ENCODE results near the gene NIT2.

- PRO-cap = no peak
- RAMPAGE, long total RNA, 4 experiments = no peak in any of the 4 experiments
Measured at GRCh38 chr3:98521274-98521847, 1.3 kb downstream of the CLDND1 start.

DNA sequence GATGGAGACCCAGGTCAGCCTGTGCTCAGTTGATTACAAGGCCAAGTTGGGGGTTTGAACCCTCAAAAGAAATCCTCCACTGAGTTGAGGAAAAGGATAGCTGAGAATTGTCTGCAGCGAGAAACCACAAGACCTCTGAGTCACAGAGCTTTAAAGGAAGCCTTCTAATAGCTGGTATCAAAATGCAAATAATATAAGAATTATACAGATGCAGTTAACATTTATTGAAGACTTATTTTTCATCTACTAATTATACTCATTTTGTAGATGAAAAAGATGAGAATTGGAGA, 30.5 kb downstream of the GPR15 start:
- PRO-cap = no peak
- RAMPAGE, long total RNA, 4 experiments = no peak in any of the 4 experiments

DNA sequence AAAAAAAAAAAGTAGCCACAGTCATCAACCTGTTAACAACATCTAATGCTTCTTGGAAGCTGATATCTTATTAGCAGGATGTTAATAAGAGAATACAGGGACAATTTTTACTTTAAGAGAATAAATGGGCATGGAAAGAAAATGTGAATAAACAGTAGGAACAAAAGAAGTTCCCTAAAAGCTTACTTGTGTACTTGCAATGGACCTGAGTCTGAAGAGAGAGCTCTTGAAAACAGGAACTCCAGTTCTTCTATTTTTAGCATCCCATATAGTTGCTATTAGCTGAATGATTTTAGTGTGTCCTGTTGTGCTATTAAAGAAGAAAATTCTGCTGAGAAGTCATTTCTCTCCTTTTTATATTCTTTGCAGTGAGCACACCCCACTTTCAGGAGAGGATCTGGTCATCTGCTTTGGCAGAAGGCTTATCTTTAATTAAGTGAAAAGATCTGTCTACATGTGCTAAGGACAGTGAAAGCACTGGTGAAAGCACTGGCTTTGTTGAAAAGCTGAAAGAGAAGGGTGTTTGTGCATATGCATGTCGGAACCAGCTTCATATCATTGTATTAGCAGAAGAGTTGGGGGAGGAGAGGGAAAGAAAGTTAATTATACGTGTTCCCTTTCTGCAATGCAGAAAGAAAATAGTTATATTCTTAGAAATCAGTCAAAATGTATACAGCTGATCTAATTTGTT, 1.4 kb upstream of the ST3GAL6 start:
- PRO-cap = no peak
- RAMPAGE, long total RNA, 4 experiments = no peak in any of the 4 experiments

DNA sequence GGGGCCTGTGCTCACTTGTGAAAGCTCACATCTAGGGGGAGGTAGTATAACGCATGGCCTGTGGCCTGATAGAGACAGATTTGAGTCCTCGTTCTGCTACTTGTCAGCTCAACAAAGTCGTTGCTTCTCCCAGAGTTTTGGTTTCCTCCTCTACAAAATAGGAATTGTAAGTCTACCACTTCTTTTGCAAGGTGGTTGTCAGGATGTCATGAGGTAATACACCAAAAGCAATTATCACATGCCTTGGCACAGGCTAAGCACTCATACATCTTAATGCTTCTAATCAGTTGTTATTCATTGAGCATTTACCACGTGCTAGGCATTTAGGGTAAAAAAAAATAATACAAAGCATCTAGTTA, 1.4 kb downstream of the ST3GAL6 start:
- PRO-cap = no peak
- RAMPAGE, long total RNA, 4 experiments = no peak in any of the 4 experiments

- PRO-cap = no peak
- RAMPAGE, long total RNA, 4 experiments = no peak in any of the 4 experiments
Measured at GRCh38 chr3:98786042-98786801, 23.1 kb downstream of the ST3GAL6 start.

- PRO-cap = no peak
- RAMPAGE, long total RNA, 4 experiments = no peak in any of the 4 experiments
Measured at GRCh38 chr3:99640145-99640862, 1.9 kb downstream of the COL8A1 start.

DNA sequence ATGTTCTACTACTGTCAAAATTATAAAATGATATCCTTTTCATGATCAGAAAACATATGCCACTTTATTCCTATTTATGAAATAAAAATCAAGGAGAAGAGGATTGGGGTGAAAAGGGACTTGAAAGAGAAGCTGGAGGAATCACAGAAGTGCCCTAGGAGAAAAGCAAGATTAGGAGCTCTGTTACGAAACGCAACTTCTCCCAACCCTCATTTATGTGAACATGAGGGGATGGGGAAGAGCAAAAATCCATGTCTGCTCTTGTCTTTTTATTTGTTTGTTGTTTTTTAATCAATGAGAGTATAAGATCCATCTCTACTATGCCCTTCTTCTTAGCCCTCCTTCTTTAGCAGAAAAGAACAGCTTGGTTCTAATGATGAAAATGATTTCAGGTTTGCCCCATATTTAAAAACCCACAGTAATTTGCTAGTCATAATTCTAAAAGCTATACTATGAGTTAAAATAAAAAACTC, 2.7 kb downstream of the COL8A1 start:
- PRO-cap = no peak
- RAMPAGE, long total RNA, 4 experiments = no peak in any of the 4 experiments

- PRO-cap = no peak
- RAMPAGE, long total RNA, 4 experiments = no peak in any of the 4 experiments
Measured at GRCh38 chr3:99789168-99789589, 28.5 kb upstream of the CMSS1 start.

DNA sequence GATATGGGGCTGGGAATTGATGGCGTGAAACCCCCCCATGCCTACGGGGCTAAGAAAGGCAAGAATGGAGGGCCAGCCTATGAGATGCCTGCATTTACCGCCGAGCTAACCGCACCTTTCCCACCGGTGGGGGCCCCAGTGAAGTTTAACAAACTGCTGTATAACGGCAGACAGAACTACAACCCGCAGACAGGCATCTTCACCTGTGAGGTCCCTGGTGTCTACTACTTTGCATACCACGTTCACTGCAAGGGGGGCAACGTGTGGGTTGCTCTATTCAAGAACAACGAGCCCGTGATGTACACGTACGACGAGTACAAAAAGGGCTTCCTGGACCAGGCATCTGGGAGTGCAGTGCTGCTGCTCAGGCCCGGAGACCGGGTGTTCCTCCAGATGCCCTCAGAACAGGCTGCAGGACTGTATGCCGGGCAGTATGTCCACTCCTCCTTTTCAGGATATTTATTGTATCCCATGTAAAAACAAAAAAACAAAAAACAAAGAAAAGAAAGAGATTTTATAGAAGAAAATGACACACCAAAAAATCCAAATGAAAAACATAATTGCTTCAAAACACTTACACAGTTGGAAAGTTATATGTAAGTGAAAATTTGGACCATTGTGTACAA, 21.9 kb upstream of the CMSS1 start:
- PRO-cap = no peak
- RAMPAGE, long total RNA, 4 experiments = no peak in any of the 4 experiments

DNA sequence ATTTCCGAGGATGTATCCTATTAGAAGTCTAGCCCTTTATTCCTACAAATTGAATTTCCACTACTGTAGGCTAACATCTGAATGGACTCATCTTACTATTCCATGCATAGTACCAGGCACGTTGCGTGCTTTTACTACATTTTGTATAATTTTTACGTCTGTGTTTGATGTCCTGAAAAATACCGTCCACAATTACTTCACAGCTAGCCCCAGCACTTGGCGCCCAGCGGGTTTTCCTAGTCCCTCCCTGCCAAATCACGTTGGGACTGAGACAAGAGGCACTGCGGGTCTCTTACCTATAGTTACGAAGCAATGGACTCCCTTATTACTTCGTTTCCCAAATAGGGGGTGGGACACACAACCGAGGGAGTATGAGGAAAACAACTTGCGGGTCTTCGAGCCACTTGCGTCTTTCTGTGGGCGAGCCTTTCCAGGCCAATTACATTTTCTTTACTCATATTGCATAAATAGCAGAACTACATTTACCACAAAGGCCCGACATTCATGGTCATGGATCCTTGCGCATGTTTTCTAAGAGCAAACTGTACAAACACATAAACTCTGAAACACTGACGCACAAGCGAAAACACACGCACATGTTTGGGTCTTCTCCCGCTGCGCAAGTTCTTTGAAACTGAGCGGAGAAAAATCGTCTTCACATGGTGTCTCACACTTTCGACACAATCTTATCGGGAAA, 570 bp upstream of the CMSS1 start:
- PRO-cap = unidirectional peak, minus-strand start at position 416 of the sequence; bidirectional peak, plus-strand start outside the sequence, minus-strand start at position 630 of the sequence
- RAMPAGE, long total RNA, 4 experiments = no peak in any of the 4 experiments

DNA sequence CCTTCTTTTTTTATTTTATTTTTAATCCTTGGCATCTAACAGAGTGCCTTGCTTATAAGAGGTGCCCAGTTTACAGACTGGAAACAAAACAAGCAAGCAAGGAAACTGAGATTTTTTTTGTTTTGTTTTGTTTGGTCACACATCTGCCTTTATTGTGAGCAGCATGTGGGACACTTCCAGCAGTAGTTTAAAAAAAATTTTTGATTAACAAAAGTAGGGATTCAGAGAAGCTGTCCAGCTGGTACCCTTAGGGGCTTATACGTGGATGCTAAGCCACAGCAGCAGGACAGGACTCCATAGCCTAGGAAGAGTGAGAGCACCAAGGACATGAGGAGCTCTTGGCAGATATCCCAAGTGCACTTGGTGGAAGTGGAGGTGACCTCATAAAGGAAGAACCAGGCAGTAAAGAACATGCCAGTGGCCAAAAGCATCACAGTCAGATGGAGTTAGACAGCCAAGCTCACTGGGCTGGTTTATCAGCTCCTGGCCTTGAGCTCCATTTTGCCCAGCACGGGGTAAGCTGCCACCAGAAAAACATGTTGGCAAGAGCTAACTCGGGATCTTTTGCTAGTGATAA, 107.8 kb downstream of the CMSS1 start:
- PRO-cap = unidirectional peak, plus-strand start at position 439 of the sequence
- RAMPAGE, long total RNA, 4 experiments = start-site peak on the plus strand in 1 of 4 experiments, centred at position 271 of the sequence, 6 reads per replicate

DNA sequence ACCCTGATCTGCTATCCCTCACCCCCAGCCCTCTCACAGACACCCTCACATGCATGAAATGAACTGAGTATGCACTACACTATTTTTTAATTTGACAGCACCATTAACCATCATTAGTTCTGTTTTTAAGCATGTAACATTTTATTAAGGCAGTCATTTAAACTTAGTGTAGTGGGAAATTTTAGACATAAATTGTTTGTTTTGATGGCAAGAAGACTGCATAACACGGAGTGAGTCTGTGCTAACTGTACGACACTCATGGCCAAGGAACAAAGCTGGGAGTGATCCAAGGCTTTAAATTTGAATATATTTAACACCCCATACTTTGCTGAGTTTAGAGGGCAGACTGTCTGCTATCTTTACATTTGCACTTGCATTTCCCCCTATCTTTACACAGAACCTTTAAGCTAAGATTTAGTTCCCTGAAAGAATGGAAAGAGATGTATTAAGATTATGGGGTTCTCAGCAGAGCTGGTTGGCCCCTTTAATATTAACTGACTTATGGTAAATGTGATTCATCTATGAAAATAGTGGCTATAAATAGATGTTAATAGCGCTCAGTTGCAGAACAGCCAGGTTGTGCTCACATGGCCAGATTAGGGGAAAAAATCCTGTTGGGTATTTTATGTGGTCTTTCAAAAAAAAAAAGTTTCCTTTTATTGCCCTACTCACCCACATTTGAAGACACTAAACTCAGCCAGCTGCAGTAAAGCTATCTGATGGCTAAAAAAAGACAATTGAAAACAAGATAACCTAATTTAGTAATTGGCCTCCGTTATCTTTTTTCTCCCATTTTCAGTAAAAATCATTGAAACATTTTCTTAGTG, 120.7 kb downstream of the CMSS1 start:
- PRO-cap = no peak
- RAMPAGE, long total RNA, 4 experiments = no peak in any of the 4 experiments

GRCh38 chr3:100124357-100124970, 10.2 kb upstream of the FILIP1L start:
- PRO-cap = no peak
- RAMPAGE, long total RNA, 4 experiments = no peak in any of the 4 experiments

DNA sequence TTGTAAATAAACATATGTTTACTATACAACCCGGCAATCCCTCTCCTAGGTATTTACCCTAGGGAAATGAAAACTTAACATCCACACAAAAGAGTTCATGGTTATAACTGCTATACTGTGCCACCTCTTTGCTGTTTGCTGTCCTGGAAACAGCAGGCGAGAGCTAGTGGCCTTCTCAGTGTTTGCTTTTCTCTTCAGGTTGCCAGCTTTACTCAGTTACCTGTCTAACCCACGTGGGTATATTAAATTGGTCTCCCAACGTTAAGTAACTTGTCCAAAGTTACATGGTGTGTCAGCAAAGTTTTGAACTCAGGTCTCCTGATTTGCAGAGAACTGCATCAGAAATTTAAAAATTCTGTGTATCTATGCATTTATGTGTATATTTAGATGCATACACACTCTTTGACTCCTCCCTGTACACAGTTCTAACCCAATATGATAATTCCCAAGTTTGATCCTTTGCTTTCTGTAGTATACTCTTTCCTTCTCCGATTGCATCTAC, 4.4 kb upstream of the NIT2 start:
- PRO-cap = no peak
- RAMPAGE, long total RNA, 4 experiments = no peak in any of the 4 experiments

DNA sequence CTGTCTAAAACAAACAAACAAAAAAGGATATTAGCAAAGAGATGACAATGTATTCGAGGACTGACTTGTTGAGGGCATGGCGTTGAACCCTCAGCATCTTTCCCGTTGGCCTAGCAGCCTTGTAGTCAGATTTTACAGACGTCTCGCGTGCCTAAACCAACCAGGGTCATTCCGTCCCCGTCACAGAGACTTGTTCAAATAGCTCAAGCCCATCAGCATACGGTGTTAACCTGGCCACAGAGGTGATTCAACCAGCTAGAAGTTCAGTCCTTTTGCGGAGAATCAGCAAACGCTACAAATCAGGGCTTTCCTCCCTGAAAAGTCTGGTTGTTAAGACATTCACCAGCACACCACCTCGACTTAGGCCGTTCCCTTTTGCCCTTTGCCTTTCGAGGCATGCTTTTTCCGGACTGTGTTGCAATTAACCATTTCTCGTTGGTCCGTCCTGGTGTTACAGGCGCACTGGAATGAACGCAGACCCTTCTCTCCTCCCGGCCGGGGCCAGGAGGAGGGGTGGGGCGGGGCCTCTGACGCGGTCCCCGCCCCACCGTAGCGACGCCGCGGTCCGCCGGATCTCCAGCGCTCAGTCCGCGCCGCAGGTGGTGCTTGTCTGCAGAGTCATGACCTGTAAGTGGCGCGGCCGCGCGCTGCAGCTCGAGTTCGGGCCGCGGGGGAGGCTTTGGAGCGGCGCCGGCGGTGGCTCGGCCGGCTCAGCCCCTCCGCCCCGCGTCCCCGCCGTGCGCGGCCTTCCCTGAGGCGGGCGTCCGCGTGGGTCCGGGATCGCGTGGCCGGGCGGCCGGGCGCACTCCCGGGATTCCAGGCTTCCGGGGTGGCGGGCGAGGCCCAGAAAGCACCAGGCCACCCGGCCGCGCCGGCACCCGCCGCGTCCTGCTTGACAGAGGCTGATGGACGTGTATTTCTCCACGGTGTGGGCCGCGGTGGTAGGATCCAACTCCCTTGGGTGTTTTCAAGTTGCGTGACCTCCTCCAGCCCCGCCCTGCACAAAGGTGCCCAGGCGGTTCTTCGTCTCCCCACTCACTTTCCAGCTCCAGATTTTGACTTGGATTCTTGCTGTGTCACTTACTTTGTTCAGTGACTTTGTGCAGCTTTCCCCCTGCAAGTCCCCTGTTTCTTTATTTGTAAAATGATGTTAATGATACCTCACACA, at the start of gene NIT2:
Gene NIT2, plus strand, starts transcription at position 586 of the 1,168 bp plus-strand sequence.
- PRO-cap = bidirectional peak, plus-strand start at position 586 of the sequence, minus-strand start at position 486 of the sequence; unidirectional peak, minus-strand start at position 890 of the sequence
- RAMPAGE, long total RNA, 4 experiments = start-site peak on the plus strand in 2 of 4 experiments, centred at positions 570 to 572 of the sequence, 166 to 287 reads per replicate

DNA sequence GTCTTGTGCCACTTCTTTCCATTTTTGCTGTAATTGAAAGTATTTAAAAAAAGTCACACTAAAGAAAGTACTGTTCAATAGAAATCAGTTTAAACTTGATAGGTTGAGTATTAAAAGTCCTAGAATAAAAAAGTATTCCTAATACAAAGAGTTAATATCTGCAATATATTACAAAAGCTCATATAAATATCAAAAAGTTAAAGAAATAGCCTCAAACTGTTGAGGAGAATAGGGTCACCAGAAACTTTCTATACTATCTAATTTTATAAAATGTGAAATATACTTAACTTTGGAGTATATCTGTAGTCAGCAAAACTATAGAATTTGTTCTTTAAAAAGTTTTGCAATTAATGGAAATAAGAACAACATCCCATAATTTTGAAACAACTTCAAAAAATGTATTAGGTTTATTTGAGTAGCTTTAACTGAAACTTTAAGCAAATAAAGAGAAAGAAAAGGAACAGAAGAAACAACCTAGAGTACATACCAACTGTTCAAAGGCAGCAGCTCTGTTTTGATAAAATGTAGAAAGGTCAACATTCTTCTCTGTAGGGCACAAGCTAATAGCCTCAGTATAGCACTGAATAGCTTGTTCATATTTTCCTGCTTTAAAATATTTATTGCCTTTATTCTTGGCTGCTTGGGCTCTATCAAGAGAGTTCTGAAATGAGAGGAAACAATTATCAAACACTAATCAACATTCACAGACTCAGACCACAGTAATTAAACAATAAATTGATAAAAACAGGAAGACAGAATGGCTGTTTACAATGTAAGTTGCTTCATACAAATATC, 14.4 kb downstream of the TOMM70 start:
- PRO-cap = no peak
- RAMPAGE, long total RNA, 4 experiments = no peak in any of the 4 experiments

DNA sequence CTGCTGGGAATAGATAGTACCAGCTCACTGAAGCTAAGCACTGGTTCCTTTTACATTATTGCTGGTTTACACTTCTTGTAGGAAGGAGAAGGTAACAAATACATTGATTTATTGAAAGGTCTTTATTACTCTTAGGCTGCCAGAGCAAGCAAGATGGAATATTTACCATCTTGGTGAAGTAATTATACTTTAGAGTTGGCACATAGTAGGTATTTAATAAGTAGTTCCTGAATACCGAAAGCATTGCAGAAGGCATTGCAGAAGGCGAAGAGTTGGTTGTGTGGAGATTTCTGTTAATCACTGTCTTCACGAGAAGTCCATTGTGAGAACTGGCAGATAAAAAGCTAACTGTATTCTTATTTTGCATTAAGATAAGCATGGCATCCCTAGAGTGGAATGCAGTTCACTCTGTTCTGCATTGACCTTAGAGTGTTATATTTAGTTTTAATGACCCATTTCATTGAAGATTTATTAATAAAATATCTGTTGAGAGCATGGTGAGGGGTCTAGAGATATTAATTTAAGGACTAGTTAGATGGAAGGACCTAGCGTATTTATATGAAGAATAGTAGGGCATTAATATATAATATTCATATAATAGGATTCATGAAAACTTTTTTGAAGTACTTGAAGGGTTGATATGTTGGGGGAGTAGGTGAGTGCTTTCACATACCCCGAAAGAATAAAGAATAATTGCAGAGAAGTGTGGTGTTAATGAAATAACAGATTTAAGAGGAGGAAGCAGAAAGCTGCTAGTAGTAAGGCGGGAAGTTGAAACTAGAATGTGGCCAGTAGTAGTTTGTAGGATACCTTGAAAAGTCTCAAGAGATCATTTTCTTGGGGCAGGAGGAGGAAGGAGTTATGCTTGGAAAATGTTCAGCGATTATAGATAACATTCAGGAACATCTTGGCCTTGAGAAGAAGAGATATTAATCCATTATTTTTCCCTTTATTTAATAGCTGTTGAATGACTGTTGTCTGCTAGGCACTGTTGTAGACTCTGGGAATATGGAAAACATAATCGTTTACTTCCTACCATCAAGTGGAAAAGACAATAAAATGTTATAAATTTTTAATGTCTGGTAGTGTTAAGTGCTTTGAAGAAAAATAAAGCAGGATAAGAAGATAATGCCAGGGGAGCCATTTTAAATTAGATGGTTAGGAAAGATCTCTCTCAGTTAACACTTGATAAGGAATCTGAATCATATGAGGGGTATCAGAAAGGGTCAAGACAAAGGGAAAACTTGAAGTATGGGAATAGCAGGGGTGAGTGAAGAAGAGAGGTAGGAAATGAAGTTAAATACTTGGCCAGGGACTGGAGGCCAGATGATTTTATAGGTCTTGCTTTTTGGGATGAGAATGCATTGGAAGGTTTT, 2.9 kb downstream of the TFG start:
- PRO-cap = no peak
- RAMPAGE, long total RNA, 4 experiments = start-site peak on the plus strand in 1 of 4 experiments, centred at positions 505 to 922 of the sequence, 19 to 23 reads per replicate

DNA sequence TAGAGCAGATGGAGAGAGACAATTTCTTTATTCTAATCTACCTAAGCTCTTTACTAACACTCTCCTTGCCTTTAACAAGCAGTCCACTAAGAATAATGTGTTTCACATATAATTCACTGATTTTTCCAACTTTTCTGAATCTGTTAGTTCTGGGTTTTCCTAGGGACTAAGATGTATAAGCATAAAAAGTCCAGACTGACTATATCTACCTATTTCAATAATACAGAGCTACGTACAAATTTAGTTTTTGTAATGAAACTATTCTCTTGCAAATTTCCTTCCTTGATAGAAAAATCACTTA, 193 bp upstream of the IMPG2 start:
- PRO-cap = no peak
- RAMPAGE, long total RNA, 4 experiments = no peak in any of the 4 experiments

DNA sequence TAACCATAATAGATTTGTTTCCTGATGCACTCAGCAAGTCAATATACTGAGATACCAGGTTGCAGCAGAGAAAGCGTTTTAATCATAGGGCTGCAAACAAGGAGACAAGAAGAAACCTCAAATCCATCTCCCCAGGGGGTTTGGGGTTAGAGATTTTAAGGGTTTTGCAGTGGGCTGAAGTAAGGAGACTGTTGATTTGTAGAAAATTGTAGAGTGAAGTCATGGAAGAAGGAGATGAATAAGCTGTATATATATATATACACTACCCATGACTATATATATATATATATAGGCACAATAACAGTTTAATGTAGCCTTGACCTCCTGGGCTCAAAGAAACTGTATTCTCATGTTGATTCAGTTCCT, 12.7 kb upstream of the TRMT10C start:
- PRO-cap = no peak
- RAMPAGE, long total RNA, 4 experiments = no peak in any of the 4 experiments

GRCh38 chr3:101632154-101633651, 44.2 kb downstream of the ZBTB11 start:
- PRO-cap = no peak
- RAMPAGE, long total RNA, 4 experiments = no peak in any of the 4 experiments

Data from suprapubic skin (tissue), 4 donors.